A375 (cell line): ENCODE measurements around the genes ZNF644 and BTBD8.

- RAMPAGE, long total RNA, result no peak
Measured at GRCh38 chr1:90939351-90940612, 82.1 kb downstream of the ZNF644 start.

- RAMPAGE, long total RNA, result no peak
Measured at GRCh38 chr1:90955370-90956105, 66.3 kb downstream of the ZNF644 start.

DNA sequence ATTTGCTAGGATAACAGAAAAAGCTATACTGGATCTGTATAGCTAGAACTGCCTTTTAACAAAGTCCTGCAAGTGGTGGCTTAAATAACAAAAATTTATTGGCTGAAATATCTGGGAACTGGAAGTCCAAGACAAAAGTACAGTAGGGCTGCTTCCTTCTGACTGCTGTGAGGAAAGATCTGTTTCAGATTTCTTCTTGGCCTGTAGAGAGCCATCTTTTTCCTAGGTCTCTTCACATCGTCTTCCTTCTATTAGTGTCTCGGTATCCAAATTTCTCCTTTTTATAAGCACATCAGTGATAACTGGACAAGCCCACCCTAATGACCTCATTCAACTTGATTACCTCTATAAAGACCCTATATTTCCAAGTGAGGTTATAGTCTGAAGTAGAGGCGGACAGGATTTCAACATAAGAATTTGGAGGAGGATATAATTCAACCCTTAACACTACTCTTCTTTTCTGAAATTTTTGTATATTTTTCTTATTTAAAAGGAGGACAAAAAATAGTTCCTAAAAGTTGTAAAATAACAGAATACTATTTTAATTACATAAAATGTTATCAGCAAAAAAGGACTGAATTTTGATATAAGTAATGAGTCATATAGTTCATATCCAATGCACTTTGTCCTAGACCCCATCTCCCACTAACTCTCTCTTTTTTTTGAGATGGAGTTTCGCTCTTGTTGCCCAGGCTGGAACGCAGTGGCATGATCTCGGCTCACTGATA, 56.6 kb downstream of the ZNF644 start:
- RAMPAGE, long total RNA, result no peak

DNA sequence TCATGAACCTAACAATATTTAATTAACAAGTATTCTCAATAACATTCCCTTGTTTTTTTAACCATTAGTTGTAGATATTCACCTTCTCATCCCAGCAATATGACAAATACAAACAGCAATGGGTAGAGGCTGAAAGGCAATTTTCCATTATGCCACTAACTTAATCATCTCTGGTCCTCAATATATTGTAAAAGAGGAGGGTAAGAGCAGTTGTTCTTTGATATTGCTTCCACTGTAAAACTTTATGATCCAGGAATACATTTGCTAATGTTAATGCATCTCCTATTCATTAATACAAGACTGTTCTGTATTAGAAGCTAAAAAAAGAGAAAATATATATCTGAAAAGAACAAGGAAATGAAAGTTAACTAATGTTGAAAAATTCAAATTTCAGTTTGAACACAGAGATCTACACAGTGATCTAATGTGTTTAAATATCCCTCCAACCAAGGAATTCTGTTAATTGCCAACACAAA, 1.9 kb downstream of the ZNF644 start:
- RAMPAGE, long total RNA, result no peak

- RAMPAGE, long total RNA, result no peak
Measured at GRCh38 chr1:91021850-91022587, at the start of gene ZNF644. Gene ZNF644 (minus strand): TSS chr1:91022035.

- RAMPAGE, long total RNA, result no peak
Measured at GRCh38 chr1:91091749-91092111, 69.9 kb upstream of the ZNF644 start.

GRCh38 chr1:91685824-91686508, 185.3 kb downstream of the CDC7 start:
- RAMPAGE, long total RNA, result no peak

DNA sequence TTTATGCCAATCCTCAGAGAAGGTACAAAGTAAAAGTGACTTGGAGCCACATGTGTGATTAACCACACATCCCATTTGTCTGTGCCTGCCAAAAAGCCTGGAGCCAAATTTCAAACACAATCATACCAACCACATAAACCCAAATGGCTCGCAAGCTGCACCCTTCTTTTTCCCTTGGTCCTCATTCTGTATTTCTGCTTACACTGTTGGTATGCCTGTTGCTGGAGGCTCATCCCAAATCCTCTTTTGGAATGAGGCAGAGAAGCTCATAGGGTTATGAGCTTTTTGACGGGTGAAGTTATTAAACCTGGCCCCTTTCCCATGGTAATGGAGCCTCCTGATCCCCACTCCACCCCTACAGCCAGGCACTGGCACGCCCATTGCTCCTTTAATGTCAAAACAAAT, 93.9 kb downstream of the TGFBR3 start:
- RAMPAGE, long total RNA, result no peak

GRCh38 chr1:91798049-91798687, 87.8 kb downstream of the TGFBR3 start:
- RAMPAGE, long total RNA, result no peak

GRCh38 chr1:91803738-91804198, 82.2 kb downstream of the TGFBR3 start:
- RAMPAGE, long total RNA, result no peak

- RAMPAGE, long total RNA, result no peak
Measured at GRCh38 chr1:92079735-92081144, at the start of gene BTBD8. Gene BTBD8 (plus strand): TSS chr1:92080345.

DNA sequence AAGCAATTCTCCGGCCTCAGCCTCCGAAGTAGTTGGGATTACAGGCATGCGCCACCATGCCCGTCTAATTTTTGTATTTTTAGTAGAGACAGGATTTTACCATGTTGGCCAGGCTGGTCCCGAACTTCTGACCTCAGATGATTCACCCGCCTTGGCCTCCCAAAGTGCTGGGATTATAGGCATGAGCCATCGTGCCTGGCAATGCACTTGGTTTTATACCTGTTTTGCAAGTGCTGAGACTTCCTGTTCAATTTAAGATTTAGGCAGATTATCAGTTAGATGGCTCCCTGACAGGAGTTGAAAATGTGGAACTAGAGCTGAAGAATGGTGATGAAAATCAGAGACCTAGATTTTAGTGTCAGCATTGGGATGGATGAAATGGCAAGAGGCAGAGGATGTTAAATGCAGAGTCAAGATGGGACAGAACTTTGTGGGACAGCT, 60.6 kb downstream of the RPAP2 start:
- RAMPAGE, long total RNA, result no peak

DNA sequence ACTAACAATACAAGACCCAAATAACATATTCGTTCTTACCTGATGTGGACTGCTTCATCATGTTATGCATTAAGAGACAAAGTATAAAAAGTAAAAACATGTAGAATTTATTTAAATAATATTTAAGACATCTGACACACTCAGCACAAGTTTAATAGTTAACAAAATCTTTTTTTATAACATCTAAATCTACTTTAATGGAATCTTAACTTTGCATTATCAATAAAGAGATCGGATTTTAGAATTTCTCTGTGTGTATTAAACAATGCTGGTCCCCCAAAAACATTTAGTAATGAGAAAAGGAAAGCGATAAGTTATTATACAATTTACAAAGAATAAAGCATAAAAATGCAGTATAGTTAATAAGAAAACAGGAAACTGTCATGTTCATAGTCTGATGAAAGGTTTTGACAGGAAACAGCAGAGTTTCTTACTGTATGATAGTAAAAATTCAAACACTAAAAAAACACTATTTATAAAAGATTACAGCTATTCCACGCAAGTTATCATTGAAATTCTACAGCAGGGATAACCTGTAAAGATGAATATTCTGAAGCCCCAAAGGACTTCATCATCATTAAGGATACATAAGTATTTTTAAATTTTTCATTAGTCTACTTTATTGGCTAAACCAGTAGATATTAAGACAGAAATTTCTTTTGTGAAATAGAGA, 49.4 kb upstream of the GFI1 start:
- RAMPAGE, long total RNA, result no peak

- RAMPAGE, long total RNA, result no peak
Measured at GRCh38 chr1:92836867-92837771, 5.3 kb downstream of the RPL5 start.

GRCh38 chr1:92840369-92841071, 8.7 kb downstream of the RPL5 start:
- RAMPAGE, long total RNA, result no peak

GRCh38 chr1:92995481-92995937, 34.2 kb upstream of the DIPK1A start:
- RAMPAGE, long total RNA, result no peak

GRCh38 chr1:93137580-93138302, 42.5 kb downstream of the TMED5 start:
- RAMPAGE, long total RNA, result no peak

DNA sequence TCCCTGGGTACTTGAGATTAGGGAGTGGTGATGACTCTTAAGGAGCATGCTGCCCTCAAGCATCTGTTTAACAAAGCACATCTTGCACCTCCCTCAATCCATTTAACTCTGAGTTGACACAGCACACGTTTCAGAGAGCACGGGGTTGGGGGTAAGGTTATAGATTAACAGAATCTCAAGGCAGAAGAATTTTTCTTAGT, 68.3 kb upstream of the DR1 start:
- RAMPAGE, long total RNA, result no peak

GRCh38 chr1:93278018-93278297, 67.7 kb upstream of the DR1 start:
- RAMPAGE, long total RNA, result no peak

- RAMPAGE, long total RNA, result no peak
Measured at GRCh38 chr1:93346808-93347022, 1.0 kb downstream of the DR1 start.